Thoracic aorta (tissue), 1 donor: ENCODE measurements around the genes F5 and FMO2.

DNA sequence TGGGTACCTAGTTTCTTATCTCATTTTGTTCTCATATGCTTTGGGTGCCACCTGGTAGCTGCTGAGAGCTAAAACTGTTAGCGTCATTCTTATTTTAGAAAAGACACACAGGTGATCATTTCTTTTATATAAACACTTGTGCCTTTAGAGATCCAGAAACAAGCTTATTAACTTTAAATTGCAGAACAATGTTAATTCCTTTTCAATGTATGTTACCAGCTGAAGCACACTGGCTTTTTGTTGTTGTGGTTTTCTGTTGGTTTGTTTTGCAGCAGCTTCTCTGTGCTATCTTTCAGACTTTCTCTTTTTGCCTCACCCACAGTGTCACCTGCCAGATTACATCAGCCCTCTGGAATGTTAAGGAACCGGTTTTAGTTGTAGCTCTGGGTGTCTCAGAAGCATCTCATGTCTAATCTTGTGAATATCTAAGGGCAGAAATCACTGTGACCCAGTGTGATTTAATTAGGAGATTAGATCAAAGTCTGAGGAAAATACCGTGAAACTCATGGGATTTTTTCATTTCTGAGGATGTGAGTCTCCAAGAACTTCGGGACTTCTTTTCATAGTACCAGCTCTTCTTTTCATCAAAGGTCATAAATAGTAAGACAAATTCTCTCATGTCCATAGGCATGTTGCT lies 43.5 kb upstream of the SLC19A2 start:
- RAMPAGE, long total RNA: no peak

DNA sequence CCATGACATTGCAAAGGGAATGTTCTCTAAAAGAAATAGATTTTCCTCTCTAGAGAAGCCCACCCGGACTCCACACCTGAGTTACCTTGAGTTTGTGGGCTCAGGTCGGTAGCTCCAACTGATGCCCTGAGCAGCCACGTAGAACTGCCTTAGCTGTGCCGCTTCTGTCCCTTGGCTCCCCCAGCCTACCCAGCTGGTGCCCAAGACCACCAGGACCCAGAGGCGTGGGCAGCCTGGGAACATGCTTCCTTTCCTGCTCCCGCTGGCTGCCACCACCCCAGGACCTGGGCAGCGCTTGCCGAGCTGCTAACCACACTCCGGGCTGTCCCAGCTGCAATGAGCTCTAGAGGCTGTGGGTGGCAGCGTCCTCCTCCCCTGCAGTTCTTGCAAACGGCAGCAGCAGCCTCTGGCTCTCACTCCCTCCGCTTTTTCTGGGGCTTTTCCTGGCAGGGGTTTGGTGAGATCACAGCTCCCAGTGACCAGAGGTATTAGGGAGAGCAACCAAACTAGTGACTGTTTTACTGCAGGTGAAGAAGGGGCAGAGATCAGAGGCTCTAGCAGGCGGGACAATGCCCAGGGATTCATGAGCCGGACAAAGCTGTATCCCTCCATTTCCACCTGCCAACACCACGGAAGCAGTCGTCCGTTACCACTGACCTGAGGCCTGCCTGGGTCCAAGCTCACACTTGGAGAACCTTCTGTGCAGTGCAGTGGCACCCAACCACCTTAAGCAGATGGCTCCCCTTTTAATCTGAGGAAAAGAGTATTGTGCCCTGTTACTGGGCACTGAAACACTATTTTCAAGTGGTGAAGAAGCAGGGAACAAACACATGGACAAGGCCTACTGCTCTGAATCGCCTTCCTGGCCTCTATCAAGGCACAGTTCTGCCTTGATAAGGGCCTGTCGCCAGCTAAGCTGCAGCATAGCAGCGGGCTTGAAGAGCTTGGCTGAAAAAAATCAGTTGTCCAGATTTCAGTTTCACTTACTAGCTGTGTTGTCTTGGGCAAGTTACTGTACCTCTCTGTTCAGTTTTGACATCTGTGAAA lies at the start of gene F5:
TSS of gene F5 (minus strand) at position 338 of the 1,047 bp plus-strand sequence.
- RAMPAGE, long total RNA: no peak

- RAMPAGE, long total RNA: no peak
Observed at GRCh38 chr1:169680259-169681148, 30.9 kb downstream of the SELL start.

- RAMPAGE, long total RNA: no peak
Observed at GRCh38 chr1:169745303-169745805, 11.5 kb upstream of the SELE start.

- RAMPAGE, long total RNA: no peak
Observed at GRCh38 chr1:169892672-169893162, 979 bp downstream of the SCYL3 start.

GRCh38 chr1:169894101-169894472 lies 391 bp upstream of the SCYL3 start:
- RAMPAGE, long total RNA: no peak

DNA sequence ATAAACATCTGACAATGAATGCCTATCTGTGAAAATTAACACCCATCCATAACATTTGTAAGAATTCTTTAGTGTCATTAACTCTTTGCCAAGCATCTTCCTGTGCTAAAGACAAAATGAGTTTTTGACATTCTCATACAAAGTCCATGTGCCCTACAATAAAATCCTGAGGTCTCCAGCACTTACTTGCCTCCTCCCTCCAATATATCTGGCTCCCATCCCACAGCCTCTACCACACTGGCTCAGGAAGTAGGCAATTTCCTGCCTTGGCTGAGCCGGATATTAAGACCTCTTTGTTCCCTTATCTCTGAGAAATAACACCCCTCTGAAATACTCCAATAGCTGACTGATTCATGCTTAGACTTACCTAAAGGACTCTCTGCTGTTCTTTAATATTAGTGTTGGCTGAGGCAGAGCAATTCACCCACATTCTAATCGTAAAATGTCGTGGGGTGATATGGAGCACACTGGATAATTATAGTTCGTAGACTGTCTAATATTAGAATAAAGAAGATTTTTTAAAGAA lies 37.6 kb upstream of the GORAB start:
- RAMPAGE, long total RNA: no peak

DNA sequence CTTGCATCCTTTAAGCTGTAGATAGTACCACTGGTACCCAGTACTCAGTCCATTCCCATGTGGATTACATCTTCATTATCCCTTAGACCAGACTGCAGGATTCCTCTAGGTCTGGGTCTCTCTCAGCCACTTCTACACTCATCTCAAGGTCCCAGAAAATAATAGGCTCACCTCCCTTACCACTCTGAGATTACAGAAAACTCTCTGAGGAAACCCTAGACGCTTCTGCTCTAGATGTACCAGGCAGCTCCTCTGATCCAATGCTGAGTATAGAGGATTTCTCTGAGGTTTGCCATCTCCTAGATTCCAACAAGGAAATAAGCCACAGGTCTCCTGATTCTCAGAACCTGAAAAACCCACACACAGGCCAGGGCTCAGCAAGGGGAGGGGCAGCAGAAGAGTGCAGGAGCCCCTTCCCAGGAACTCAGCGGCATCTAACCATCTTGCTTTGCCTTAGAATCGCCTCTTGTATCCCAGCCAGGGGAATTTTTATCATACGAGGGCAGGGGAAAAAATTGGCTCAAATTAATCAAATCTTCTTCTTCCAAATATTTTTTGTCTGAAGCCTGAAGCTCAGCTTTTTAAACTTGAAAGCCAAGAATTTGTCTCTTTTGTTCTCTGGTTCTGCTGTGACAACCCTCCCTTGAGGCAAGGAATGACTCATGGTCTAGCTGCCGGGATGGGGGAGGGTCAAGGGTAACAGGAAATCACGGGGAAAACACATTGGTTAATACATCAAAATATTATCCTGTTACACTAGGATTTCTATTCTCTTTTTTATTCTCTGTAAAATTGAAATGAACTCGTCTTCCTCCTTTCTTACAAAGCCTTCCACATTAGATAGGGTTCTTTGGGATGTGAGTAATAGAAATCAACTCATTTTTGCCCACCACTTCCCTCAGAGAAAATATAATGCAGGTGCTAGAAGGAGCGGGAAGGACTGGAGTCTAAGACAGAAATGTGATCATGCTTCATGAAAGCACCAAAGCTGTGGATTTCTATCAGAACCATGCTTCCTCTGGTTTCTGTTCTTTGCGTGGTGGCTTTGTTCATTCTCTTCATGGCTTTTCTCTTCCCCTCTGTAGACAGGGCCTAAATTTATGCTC lies 30.9 kb downstream of the GORAB start:
- RAMPAGE, long total RNA: no peak

- RAMPAGE, long total RNA: no peak
Observed at GRCh38 chr1:170707847-170708385, 44.0 kb downstream of the PRRX1 start.

- RAMPAGE, long total RNA: no peak
Observed at GRCh38 chr1:170729621-170730063, 65.7 kb downstream of the PRRX1 start.

- RAMPAGE, long total RNA: no peak
Observed at GRCh38 chr1:171032947-171033788, 57.5 kb upstream of the FMO3 start.

GRCh38 chr1:171185018-171185605 lies at the start of gene FMO2:
TSS of gene FMO2 (plus strand) at chr1:171185300.
- RAMPAGE, long total RNA: start-site peak on the plus strand at chr1:171185245-171185321, 4,233 reads

DNA sequence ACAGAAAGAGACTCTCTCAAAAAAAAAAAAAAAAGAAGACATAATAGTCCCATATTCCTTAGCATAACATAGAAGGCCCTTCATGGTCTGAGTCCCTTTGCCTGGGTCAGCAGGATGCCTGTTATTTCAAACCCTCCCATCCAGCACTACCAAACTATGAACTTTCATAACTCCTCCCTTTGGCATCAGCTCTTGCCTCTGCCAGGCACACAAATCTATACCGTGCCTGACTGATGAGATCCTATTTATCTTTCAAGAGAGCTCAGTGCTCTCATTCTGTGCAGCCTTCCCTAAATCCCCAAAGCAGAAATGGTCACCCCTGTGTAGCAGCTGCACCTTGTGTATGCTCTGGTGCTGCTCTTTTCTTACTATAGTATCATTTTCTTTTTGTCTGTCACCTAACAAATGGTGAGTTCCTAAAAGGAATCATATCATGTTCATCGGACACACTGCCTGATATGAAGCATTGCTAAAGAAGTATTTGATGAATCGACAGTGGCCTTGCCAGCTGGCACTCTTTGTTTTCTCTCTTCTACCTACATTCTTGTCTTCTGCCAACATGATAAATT lies 29.8 kb downstream of the FMO4 start:
- RAMPAGE, long total RNA: no peak

- RAMPAGE, long total RNA: no peak
Observed at GRCh38 chr1:171484497-171484847, 858 bp upstream of the PRRC2C start.

DNA sequence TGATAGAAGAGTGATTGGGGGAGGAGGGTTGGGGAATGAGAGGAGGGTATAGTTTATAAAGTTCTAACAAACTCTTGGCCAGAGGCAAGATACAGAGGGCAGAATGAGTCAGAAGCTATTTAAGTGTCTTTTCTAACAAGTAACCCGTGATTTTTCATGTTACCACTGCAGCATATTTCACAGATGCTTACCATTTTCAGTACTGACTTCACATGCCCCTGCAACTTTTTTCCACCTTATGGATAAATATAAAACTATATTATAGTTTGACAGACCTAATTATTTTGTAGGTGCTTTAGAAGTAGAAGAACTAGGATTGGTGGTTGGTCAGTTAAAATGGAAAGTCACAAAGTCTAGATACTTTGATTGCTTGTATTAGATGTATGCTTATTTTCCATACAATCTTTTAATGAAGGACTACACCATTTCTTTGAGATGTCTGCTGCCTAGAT lies 26.5 kb upstream of the MYOCOS start:
- RAMPAGE, long total RNA: no peak

- RAMPAGE, long total RNA: no peak
Observed at GRCh38 chr1:171600819-171601232, 21.2 kb upstream of the MYOCOS start.

DNA sequence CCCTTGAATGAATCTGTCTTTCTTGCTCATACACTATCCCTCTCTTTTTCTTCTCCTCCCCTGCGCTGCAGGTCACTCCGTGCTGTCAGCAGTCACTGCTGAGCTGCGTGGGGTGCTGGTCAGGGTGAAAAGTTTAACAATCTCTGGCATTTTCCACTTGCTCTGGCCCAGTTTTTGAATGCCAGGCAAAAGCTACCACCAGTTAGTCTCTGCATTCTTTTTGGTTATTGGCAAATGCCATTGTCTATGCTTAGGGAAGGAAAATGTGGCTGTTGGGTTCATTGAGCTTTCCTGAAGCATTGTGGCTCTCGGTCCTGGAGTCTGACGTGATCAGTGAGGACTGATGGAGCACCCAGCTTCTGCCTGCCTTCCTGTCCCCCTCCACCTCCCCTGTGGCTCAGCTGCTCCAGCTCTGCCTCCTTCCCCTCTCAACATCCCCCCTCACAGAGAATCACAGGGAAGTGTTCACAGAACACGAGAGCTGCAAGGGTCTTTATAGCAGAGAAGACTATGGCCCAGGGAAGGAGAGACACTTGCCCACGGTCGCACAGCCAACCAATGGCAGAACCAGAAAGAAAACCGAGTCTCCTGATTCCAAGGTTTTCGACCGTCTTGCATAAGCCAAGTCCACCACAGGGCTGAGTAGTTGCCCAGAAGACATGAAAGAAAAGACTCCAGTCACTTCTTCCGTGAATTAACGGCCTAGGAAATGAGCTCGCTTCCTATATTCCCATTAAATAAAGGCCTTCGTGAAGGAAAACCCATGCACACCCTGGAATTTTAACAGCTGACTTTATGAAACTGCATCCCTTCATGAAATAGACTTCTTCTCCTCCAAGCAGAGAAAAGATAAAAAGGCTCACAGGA lies 2.2 kb upstream of the MYOC start:
- RAMPAGE, long total RNA: no peak

DNA sequence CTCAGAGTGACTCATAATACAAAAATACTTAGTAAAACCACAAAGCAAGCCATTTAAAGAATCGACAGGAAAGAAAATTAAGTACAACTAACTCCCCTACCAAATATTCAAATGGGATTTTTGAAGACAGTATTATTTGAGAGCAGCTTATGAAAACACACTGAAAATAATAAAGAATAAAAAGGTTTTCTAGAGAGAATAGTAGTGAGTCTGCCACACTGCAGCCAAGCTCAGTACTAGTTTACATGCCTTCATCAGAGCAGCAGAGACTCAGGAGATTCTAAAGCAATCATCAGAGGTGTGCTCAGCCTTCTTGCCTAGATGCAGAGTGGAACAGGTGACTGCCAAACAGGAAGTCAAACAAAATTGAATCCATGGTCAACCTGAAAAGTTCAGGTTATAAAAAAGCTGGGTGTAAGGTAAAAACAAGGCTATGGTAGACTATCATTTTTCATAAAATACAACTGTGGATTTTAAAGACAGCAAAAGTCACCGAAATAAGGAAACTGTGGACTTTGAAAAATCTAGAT lies 165.3 kb upstream of the C1orf105 start:
- RAMPAGE, long total RNA: no peak

- RAMPAGE, long total RNA: no peak
Observed at GRCh38 chr1:172383410-172384042, 37.0 kb upstream of the C1orf105 start.

- RAMPAGE, long total RNA: no peak
Observed at GRCh38 chr1:172515843-172516312, 17.1 kb upstream of the SUCO start.